Gastroesophageal sphincter (tissue), 4 donors: ENCODE measurements around the gene ACTRT1.

DNA sequence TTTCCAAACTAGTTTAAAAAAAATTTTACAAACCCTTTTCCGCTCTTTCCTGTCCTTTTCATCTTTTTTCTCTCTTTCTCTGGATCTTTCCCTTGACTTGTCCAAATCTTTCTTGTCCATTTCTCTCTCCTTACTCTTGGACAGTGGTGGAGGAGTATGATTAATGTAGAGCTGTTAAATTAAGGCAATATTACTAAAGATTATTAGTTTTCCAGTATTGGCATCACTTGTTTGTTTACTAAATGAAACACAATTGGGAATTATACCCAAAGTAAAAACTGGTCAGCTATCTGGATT lies 118.9 kb downstream of the THOC2 start:
- PRO-cap = no peak
- RAMPAGE, long total RNA, 4 experiments = start-site peak on the minus strand in 2 of 4 experiments, centred at positions 99 to 203 of the sequence, 13 to 67 reads per replicate

- PRO-cap = no peak
- RAMPAGE, long total RNA, 4 experiments = start-site peak on the minus strand in 1 of 4 experiments, at chrX:123623126-123623257 at its widest, 29 to 62 reads per replicate
Observed at GRCh38 chrX:123622982-123623665, 109.7 kb downstream of the THOC2 start.

GRCh38 chrX:123679062-123679956 lies 53.5 kb downstream of the THOC2 start:
- PRO-cap = no peak
- RAMPAGE, long total RNA, 4 experiments = no peak in any of the 4 experiments

GRCh38 chrX:123872216-123872641 lies 12.4 kb downstream of the XIAP start:
- PRO-cap = no peak
- RAMPAGE, long total RNA, 4 experiments = no peak in any of the 4 experiments

- PRO-cap = no peak
- RAMPAGE, long total RNA, 4 experiments = no peak in any of the 4 experiments
Observed at GRCh38 chrX:123994526-123994971, 33.0 kb downstream of the STAG2 start.

DNA sequence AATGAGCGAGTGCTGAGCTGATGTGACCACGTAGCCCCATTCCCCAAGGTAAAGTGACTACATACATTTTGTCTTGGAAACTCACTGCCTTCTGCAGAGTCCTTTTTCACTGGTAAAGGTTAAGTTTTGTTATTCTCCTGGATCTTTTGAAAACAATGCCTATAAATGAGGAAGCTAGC lies 115.4 kb upstream of the TEX13D start:
- PRO-cap = no peak
- RAMPAGE, long total RNA, 4 experiments = no peak in any of the 4 experiments

- PRO-cap = no peak
- RAMPAGE, long total RNA, 4 experiments = no peak in any of the 4 experiments
Observed at GRCh38 chrX:124626094-124626380, 279.7 kb downstream of the SH2D1A start.

- PRO-cap = no peak
- RAMPAGE, long total RNA, 4 experiments = no peak in any of the 4 experiments
Observed at GRCh38 chrX:128052250-128052620, at the start of gene ACTRT1. Gene ACTRT1, minus strand, starts transcription at chrX:128052403.

- PRO-cap = unidirectional peak, plus-strand start at chrX:128122784
- RAMPAGE, long total RNA, 4 experiments = no peak in any of the 4 experiments
Observed at GRCh38 chrX:128122525-128122958, 70.3 kb upstream of the ACTRT1 start.

- PRO-cap = no peak
- RAMPAGE, long total RNA, 4 experiments = no peak in any of the 4 experiments
Observed at GRCh38 chrX:129497621-129498119, 25.6 kb downstream of the SMARCA1 start.

DNA sequence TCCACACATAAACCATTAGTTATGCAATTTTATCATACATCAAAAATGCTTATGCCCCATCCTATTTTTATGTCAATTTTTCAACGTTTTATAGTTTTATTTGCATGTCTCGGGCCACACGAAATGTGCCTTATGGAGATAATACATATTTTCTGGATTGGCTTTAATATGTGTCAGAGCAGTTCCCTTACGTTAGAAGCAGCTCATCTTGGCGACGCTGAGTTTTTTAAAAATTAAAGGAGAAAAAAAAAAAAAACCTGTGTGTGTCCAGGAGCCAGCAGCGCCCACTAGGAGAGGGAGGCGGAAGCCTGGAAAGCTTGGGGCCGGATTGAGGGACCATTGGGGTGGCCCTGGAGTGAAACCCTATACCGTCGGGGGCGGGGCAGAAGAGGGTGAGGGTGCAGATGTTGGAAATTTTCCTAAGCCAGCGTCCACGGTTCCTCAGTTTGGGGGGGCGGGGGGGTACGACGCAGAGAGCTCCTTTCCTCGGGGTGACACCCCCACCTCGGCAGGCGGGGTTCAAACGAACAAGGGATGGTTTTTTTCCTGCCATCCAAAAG lies 1.1 kb downstream of the SMARCA1 start:
- PRO-cap = no peak
- RAMPAGE, long total RNA, 4 experiments = no peak in any of the 4 experiments

- PRO-cap = no peak
- RAMPAGE, long total RNA, 4 experiments = no peak in any of the 4 experiments
Observed at GRCh38 chrX:129532454-129533037, 7.5 kb upstream of the OCRL start.

GRCh38 chrX:129686494-129686889 lies 31.7 kb upstream of the APLN start:
- PRO-cap = no peak
- RAMPAGE, long total RNA, 4 experiments = no peak in any of the 4 experiments

GRCh38 chrX:129701778-129702265 lies 37.0 kb upstream of the XPNPEP2 start:
- PRO-cap = no peak
- RAMPAGE, long total RNA, 4 experiments = no peak in any of the 4 experiments

GRCh38 chrX:129759399-129760375 lies 20.1 kb upstream of the SASH3 start:
- PRO-cap = no peak
- RAMPAGE, long total RNA, 4 experiments = no peak in any of the 4 experiments

DNA sequence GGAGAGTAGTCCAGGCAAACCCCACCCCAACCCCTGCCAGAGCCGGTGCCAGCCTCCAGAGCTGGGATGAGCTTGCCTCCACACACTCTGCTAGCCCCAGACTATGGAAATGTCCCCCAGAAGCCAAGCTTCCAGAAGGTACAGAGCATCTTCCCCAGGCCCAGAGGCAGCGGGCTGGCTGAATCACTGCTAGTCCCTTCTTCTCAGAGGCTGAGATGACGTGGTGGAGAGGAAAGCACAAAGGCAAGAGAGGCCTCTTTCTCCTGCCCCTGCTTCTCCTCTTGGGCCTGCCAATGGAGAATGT lies 2.0 kb downstream of the SASH3 start:
- PRO-cap = no peak
- RAMPAGE, long total RNA, 4 experiments = no peak in any of the 4 experiments

GRCh38 chrX:129842541-129843668 lies 781 bp downstream of the ZDHHC9 start:
- PRO-cap = unidirectional peak, plus-strand start at chrX:129842745
- RAMPAGE, long total RNA, 4 experiments = no peak in any of the 4 experiments

DNA sequence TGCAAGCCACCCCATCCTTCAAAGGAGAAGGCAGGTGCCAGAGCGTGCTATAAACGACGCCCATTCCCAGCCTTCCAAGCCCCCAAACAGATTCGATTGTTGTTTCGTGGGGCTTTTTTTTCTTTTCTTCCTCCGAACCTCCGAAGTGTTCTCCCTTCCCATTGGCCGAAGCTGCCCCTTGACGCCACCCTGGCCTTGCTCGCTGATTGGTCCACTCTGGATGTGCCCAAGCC lies 25.3 kb downstream of the UTP14A start:
- PRO-cap = bidirectional peak, plus-strand start outside the sequence, minus-strand start at position 98 of the sequence
- RAMPAGE, long total RNA, 4 experiments = no peak in any of the 4 experiments

- PRO-cap = bidirectional peak, plus-strand start at chrX:129932500, minus-strand start at chrX:129932213
- RAMPAGE, long total RNA, 4 experiments = no peak in any of the 4 experiments
Observed at GRCh38 chrX:129932038-129932618, 26.2 kb downstream of the UTP14A start.

DNA sequence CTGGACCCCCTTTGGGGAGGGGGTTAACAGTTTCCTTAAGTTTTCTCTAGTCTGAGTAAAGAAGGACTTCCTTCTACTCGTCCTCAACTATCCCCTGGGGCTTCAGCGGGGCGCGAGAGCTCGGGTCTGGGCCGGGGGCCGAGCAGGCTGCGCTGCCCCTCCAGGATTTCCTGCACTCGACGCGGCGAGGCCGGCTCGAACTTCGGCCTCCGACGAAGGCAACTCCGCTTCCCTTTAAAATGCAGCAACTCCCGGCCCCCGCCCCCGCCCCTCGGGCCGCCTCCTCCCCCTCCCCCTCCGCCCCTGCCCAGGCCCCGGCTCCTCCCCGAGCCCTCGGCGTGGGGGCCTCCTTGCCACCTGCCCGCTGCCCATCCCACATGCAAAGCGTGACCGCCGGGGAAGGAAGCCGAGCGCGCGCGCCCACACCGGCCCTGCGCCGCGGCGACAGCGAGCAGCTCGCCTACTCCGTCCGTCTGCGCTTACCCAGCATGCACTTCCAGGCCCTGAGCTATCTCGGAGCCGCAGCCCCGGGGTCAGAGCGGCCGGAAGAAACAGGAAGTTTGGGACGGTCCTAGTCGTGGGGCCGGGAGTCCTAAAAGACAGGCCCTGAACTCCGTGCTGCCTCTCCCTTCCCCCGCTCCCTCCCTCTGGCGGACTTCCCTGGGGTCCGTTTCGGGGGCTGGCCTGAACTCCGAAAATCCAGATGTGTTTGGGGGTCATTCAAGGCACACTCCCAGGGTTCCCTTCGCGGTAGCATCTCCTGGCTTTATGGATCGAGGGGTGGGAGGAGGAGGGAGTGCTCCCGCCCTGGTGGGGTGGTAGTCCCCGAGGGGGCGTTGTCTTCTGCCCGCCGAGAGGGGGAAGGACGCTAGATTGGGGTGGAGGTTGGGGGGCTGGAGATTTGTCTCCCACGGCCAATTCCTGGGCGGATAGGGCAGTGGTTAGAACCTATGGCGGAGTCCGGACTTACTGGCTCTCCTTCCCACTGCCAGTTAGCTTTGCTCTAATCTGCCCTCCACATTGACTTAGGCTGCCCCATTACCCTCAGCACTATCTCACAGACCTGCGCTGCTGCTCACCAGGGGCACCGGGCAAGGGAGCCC lies 25.1 kb upstream of the BCORL1 start:
- PRO-cap = bidirectional peak, plus-strand start at position 376 of the sequence, minus-strand start at position 220 of the sequence; bidirectional peak, plus-strand start at position 536 of the sequence, minus-strand start at position 477 of the sequence
- RAMPAGE, long total RNA, 4 experiments = no peak in any of the 4 experiments